Hair follicular keratinocyte (primary cell): ENCODE measurements around a stretch of chr1.

- RAMPAGE, long total RNA, result no peak
These were observed 29.1 kb downstream of the PIK3C2B start for GRCh38 chr1:204465166-204466225.

DNA sequence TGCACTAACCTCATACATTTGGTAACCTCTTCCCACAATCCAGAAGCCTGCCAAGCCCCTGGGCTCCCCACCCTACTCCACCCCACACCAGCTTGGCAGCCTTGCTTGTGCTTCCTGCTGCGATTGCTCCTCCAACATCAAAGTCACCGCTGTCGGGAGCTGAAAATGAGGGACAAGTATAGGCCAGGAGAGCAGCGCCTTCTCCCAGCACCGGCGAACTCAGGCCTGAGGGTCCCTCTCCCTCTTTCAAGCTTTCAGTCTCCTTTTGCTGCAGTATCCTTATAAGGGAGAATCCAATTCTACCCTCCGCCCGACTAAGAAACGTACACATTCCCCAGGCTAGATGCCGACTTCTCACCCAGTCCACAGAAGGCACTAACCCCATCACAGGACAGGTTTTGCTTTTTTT lies 1.0 kb downstream of the PIK3C2B start:
- RAMPAGE, long total RNA, result no peak

DNA sequence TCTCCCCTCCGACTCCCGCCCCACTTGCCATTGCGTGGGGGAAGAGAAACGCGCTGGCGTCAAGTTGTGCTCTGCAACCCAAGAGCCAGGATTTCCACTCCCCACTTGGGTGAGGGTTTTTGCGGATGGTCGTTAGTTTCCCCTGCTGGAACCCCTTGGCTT lies 176 bp upstream of the PIK3C2B start:
- RAMPAGE, long total RNA, result no peak

GRCh38 chr1:204951694-204952168 lies 91.3 kb upstream of the CNTN2 start:
- RAMPAGE, long total RNA, result no peak

DNA sequence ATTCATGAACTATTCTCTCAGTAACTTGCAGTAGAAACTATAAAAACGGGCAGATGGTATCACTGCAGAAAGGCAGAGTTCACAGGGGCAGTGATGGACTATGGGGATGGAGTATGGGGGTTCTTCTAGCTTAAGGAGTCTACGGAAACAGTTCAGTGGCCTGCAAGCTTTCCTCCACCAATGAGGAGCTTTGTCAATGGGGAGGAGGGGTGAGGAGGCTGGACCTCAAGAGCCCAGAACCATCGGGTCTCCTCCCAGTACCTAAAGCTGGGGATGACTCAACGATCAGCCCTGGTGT lies 11.6 kb downstream of the TMEM81 start:
- RAMPAGE, long total RNA, result no peak

DNA sequence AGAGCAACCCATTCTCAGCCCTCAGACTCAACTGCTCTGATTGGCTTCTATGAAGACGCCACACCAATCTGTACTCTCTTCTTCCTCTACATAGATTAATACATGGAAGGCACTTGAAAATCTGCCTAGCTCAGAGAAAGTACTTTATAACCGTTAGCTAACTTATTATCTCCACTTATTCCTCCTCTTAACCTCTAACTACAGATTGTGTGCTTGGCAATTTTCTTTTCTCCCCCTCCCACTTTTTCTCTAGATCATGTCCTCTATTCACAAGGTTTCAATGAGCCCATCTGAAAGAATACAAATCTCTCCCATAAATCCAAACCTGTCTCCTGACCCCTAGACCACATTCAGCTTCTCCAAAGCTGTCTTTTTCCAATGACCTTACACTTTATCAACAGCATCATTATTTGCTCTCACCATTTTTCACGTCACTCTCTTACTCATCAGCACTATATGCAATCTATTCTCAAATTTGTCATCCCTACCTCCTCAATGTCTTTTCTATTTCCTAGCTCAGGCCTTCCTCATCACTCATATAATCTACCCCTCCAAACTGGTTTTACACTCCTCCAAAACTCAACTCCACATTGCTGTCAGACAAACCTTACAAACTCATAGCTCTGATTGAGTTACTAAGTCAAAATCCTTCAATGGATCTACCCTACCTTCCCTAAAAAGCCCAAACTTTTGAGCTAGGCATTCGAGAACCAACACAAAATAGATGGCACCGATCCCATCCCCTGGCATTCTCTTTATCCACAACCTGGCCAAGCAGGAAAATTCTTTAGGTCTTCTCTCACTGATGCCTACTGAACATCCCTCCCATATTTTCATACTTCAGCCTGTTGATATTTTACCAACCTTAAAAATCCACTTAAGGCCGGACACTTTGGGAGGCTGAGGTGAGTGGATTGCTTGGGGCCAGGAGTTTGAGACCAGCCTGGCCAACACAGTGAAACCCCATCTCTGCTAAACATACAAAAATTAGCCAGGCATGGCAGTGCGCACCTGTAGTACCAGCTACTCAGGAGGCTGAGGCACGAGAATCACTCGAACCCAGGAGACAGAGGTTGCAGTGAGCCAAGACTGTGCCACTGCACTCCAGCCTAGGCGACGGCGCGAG lies 1.8 kb downstream of the RBBP5 start:
- RAMPAGE, long total RNA, result no peak

- RAMPAGE, long total RNA, result no peak
These were observed 14.6 kb downstream of the NUAK2 start for GRCh38 chr1:205306984-205307304.

DNA sequence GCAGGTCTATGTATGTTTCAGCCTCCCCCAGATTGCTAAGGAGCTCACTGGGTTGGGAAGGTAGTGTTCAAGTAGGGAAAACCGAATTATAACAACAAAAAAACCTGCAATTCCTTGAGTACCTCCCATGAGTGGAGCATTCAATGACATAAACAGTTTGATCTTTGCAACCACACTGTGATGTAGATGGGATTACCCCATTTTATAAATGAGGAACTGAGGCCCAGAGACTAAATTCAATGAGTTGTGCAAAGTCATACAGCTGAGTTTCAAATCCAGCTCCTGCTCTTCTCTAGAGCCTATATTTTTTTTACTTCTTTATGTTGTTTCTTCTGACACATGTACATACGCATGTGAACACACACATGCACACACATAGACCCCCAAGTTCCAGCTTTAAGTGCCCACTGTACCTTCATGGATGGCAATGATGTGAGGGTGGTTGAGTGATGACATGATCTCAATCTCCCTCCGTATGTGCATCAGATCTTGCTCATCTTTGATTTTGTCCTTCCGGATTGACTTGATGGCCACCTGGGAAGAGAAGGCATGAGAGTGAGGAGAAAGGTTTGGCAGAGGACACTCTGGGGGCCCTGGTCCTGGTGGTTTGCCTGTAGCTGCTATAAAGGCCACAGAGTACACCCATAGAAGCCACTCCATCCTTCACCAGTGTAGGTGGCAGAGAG lies 10.1 kb downstream of the NUAK2 start:
- RAMPAGE, long total RNA, result no peak

DNA sequence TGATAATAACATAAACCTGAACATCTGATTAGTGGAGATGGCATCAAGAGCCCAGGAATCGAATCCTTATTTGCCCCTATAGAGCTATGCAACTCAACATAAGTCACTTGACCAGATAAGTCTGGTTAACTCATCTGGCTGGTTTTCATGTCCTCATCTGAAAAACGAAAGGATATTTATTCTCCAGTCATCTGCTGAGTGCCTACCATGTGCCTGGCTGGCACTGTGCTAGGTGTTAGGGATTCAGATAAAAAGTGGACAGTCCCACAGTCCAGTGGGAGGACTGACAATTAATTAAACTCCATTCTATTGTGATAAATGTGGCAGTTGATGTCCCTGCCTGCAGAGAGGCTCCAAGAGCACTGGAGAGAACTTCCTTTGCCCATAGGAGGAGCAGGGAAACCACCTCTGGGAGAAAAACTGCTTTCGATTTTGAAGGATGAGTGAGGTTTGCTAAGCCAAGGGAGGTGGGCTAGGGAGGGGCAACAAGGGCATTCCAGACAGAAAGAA lies 5.4 kb downstream of the NUAK2 start:
- RAMPAGE, long total RNA, result no peak

- RAMPAGE, long total RNA, result no peak
These were observed 13.6 kb downstream of the KLHDC8A start for GRCh38 chr1:205343028-205343690.

DNA sequence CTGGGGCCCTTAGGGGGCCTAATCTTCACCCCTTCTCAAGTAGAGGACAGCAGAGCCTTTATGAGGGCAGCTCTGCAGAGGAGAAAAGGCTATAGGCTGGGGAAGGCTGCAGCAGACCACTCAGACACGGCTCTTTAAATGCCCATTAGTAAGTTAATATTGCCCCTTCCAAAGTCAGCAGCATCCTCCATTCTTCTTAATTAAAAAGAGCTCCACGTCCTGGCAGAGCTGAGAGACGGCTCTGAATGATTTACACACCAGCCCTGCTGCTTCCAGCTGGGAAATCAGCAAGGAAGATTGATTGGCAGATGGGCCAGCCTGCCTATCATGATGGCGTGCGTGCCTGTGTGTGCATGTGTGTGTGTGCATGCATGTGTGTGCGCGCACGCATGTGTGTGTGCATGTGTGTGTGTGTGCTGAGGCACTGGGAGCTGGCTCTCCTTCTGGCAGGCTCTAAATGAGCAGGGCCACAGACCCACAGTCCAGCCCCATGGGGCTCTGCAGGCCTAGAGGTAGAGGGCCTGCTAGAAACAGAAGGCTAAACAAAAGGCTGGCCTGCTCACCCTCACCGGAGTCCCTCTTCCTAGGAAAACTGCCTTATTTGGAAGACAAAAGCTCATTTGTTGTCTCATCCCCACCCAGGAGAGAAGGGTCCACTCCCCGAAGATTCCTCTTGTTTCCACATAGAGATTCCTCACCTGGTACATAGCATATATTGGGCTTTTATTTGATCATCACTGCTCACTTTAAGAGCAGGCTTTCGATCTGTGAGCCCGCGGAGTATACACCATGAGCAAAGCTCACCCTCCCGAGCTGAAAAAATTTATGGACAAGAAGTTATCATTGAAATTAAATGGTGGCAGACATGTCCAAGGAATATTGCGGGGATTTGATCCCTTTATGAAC lies 6.0 kb downstream of the KLHDC8A start:
- RAMPAGE, long total RNA, result no peak

GRCh38 chr1:205352277-205352487 lies 4.5 kb downstream of the KLHDC8A start:
- RAMPAGE, long total RNA, result no peak

DNA sequence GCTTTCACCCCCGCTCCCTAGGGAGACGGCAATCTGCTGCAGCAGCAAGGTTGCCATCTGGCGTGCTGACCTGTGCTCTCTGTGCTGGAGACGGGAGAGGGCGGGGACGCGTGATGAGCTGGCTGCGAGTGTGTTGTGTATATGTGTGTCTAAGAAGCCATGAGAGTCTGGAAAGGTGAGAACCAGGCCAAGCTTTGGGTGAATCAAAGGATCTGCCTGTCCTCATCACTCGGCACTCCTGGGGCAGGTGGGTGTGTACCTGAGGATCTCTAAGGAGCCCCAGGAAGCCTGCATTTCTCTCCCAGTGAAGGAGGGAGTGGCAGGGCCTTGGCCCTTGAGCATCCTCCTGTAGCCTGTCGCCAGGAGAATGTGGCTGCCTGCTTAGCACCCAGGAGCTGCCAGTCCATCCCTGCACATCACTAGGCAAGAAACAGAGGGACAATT lies 4.2 kb downstream of the KLHDC8A start:
- RAMPAGE, long total RNA, result no peak

DNA sequence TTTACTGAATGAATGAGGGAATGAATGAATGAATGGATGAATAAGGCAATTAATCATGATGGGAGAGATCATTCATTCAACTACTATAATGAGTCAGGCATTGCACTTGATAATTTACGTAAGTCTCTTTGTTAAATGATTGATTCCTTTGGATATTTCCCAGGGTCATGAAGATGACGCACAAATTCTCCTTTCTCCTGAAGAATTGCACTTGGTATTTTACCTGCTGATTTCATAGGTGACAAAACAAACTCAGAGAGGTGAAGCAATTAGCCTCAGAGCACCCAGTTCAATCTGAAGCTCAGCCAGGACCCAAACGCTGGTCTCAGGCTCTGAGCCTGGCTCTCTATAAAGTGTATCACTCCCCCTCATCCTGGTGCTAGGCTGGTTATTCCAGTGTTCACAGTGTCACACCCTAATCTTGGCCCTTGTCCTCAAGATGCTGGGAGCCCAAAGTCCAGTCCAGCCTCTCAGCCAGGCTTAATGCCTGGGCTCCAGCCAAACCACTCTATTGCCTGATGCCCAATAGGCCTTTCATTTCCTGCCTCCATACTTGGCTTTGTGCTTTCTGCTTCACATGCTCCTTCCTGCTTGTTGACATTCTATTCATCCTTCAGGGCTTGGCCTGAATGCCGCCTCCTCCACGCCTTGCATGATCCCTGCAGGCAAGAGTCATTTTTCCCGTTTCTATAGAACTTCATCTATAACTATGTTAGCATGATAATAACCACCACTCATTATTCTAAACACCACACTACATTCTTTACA lies 1.8 kb downstream of the KLHDC8A start:
- RAMPAGE, long total RNA, result no peak

DNA sequence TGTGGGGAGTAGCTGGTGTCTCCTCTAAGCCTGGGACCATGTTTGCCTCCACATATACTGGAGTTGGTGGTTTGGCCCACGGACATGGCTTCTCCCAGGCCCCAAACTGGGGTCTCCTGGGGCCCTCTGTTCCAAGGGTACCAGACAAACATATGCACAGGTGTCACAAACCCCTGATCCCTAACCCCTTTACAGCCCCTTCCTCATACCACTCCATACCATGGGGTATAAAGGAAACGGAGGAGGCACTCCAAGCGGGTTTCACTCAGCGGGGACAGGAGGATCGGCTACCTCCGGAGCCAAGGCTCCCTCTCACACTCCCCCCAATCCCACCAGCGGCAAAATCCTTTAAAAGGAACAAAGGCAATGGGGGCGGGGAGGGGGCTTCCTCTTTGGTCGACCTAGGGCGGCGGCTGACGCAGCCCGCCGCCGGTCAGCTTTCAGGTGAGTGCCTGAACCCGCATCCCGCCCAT lies 504 bp downstream of the BLACAT1 start:
- RAMPAGE, long total RNA, result no peak

DNA sequence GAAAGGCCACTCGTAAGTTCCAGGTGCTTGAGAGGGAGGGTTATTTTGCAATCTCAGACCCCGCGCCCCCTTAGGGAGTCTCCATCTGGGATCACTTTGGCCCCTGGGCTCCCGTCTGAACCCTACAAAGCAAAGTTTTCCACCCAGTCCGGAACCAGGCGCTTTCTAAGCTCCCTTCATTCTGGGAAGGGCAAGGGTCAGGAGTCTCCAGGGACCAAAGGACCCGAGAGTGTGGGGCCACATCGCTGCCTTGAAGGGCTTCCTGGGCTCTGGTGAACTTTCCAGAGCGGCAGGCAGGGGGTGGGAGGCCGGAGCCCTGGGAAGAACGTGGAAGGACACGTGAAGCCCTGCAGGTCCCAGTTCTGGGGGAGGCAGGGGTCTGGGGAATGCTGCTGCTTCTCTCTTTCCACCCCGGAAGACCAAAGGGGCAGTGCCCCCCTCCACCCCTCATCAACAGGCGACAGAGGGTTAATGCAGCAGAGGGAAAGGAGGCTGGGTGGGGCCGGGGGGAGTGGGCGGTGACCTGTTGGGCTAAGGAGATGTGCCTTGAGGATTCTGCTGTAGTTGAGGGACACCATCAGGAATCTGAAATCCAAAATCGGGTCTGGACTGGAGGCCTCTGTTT lies 673 bp downstream of the CDK18 start:
- RAMPAGE, long total RNA, result no peak

GRCh38 chr1:205671889-205672458 lies 8.3 kb downstream of the SLC45A3 start:
- RAMPAGE, long total RNA, result no peak

DNA sequence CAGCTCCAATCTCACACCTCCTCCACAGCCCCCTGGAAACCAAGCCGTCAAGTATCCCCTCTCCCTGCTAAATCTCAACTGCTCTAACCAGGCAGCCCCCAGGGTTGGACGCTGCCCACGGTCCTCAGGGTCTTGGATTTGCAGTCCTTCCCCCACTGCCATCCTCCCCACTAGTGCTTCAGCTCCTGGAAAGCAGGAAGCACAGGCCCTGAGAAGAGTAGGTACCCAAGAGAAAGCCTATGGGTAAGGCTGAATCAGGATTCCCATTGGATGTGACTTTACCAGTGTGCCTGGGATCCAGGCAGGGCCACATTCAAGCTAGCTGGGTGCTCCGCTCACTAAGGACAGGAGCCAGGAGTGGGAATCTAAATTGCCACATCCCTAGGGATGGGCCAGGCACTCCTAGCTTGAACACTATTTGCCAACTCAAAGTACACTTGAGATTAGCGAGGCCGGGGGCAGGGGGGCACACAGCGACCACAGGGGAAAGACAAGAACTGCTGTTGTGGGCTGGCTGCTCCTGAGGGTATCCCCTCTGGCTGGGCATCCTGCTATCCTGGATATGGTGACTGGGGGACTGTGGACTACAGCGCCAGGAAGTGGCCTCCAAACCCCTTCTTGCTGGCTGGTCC lies 4.4 kb downstream of the SLC45A3 start:
- RAMPAGE, long total RNA, result no peak

GRCh38 chr1:205703046-205703454 lies 22.7 kb upstream of the SLC45A3 start:
- RAMPAGE, long total RNA, result no peak

GRCh38 chr1:205716686-205717390 lies 33.1 kb downstream of the NUCKS1 start:
- RAMPAGE, long total RNA, result no peak